Sternocleidomastoid (tissue), 1 donor: ENCODE measurements around the genes AKIP1, ASCL3 and SCUBE2.

GRCh38 chr11:8871435-8871750 is 39.6 kb upstream of the AKIP1 start:
- PRO-cap: bidirectional peak, plus-strand start at chr11:8871486, minus-strand start at chr11:8871343

DNA sequence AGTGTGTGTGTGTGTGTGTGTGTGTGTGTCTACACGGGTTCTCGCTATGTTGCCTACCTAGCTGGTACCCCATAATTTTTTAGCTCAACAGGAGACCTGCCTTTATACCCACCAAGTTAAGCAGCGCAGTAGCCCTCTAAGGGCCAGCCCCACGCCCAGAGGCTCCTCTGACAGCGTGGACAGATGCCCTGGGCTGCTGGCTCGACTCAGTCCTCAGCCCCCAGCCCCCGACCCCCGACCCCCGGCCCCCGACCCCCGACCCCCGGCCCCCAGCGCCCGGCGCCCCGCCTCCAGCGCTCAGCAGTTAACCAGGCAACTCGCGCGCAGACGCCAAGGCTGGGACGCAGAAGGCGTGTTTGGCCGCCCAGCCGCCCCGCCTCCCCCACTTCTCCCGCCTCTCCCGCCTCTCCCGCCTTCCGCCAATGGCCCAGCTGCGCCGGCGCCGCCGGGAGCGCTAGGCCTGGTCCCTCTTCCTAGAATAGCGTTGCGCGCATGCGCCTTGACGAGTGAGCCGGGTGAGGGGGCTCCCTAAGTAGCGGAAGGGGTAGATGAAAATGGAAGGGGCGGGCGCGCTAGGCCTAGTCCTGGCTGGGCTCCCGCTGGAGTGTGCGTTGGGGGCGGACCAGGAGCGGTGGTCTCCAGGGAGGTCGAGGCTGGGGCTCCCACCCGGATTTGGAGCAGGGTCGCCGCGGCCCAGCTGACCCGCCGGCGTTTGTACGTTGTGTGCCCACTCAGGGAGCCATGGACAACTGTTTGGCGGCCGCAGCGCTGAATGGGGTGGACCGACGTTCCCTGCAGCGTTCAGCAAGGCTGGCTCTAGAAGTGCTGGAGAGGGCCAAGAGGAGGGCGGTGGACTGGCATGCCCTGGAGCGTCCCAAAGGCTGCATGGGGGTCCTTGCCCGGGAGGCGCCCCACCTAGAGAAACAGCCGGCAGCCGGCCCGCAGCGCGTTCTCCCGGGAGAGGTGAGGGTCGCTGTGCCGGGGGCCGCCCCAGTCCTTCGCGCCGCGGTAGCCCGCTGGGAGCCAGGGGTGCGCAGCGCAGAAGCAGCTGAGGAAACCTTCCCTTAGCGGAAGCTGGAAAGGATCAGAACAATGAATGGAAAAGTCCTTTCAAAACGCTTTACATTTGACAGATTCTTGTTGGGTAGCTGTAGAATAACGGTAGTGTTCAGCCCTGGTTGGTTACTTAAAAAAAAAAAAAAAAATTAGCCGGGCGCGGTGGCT is at the start of gene AKIP1:
TSS of gene AKIP1 (plus strand) at position 481 of the 1,224 bp plus-strand sequence.
- PRO-cap: bidirectional peak, plus-strand start at position 547 of the sequence, minus-strand start at position 332 of the sequence; bidirectional peak, plus-strand start at position 819 of the sequence, minus-strand start at position 808 of the sequence; bidirectional peak, plus-strand start at position 944 of the sequence, minus-strand start at position 965 of the sequence

DNA sequence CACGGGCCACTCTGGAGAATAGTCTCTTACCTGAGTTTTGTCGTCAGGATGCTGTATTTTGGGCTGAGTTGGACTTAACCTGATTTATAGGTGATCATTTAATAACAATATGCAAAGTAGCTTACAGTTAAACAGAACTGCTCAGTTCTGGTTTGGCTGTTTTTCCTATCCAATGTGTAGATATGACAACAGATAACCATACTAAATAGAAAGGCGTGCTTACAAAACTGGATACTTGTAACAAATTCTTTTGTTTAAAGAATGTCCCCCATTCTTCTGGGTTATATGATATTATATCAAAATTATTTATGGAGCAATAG is at the start of gene ASCL3:
TSS of gene ASCL3 (minus strand) at position 61 of the 320 bp plus-strand sequence.
- PRO-cap: no peak

- PRO-cap: unidirectional peak, minus-strand start at chr11:9019032
These were observed 14.9 kb upstream of the NRIP3 start for GRCh38 chr11:9018756-9019134.

- PRO-cap: no peak
These were observed at the start of gene SCUBE2 for GRCh38 chr11:9090609-9092069. Gene SCUBE2, minus strand, starts transcription at chr11:9091599.

DNA sequence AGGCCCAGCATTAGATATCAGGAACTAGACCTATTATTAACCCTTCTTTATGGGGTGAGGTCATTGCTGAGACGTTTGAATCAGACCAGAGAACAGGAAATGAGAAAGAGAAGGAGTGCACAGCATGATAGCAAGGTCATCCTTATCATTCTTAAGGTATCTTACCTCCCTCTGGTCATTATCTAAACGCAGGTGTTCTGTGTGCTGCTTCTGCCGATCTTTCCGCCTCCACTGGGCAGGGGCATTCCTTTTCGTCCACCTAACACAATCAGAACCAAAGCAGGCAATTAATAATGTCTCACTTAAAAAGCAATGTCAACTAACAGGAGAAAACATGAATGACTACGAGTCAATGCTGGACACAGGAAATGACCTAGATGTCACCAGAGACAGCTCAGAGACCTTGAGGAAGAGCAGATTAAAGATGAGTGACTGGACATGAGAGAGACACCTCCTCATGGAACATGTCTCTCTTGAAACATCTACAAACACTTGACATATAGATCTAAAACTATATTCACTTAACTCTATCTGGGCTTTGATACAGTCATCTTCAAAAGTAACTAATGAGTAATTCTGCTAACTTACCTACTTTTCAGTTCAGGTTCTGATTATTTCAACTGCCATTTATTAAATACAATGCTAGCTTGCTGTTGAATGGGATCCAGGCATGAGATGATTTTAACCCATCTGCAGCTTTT is 78.4 kb upstream of the SCUBE2 start:
- PRO-cap: no peak

- PRO-cap: unidirectional peak, plus-strand start at chr11:9264434; unidirectional peak, plus-strand start at chr11:9264528; unidirectional peak, plus-strand start at chr11:9264584; unidirectional peak, plus-strand start at chr11:9264607; unidirectional peak, minus-strand start at chr11:9264994
These were observed 549 bp downstream of the DENND5A start for GRCh38 chr11:9264361-9265240.

DNA sequence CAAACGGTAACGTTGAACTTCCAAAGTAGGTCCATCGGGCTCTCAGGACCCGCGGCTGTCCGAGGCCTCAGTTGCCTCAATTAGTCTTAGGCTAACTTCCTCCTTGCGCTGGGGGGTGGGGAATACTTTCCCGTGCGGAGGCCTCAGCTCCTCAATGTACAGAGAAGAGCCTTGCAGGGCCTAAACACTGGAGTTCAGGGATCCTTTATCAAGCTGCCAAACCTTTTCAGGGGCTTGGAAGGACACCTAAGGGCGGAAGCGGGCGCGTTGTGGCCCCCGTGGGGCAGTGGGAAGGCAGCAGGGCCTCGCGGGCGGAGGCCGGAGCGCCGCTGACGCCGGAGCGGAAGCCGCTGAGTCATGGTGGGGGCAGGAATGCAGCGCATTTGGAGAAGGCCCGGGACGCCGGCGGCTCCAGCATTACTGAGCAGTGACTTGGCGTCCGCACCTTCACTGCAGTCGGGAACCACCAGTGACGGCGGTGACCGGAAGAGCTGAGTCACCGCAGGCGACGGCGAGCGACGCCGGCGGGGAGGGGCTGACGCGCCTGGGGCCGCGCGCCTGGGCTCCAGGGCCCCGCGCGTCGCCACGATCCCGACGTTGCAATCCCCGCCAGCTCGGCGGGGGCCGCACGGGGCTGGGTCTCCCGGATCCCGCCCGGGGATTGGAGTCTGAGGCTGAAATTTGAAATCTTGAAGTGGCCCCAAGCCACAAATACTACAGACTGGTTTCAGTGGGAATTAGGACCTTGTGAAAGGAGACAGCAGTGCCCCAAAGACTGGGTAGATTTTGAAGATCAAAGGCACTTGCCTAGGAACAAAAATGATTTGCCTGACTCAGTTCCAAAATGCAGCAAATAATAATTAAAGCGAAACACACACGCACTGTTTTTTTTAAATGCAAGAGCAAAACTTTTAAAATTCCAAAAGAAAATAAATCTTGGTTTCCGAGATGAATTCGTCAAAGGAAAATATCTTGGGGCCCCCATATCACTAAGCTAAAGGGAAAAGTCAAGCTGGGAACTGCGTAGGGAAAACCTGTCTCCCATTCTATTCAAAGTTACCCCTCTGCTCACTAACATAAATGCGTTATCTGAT is 20.1 kb upstream of the IPO7 start:
- PRO-cap: bidirectional peak, plus-strand start at position 597 of the sequence, minus-strand start at position 471 of the sequence

DNA sequence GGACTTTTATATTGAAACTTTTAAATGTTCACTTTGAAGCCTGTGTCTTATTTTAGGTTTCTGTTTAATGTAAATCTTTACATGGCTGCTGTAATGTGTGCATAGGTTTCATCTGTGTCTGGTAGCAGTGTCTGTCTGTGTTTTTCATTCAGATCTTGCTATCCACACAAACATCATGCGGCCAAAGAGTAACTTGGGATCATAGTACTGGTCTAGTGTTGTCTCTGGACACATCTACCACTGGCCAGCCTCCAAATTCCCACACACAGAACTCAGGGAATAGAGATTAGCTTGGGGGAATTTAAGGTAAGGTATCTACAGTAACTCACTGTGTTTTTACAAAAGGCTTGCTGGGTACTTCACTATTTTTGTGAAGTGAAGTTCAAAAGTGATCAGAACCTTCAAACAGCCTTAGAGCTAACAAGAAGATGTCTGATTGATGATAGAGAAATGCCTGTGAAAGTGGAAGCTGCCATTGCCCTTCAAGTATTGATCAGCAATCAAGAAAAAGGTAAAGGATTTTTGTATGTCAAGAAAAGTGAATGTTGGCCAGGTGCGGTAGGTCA is 32.0 kb upstream of the ZNF143 start:
- PRO-cap: no peak

- PRO-cap: no peak
These were observed 9.3 kb upstream of the ZNF143 start for GRCh38 chr11:9451595-9451898.

GRCh38 chr11:9529954-9530701 is 43.3 kb upstream of the WEE1 start:
- PRO-cap: no peak

DNA sequence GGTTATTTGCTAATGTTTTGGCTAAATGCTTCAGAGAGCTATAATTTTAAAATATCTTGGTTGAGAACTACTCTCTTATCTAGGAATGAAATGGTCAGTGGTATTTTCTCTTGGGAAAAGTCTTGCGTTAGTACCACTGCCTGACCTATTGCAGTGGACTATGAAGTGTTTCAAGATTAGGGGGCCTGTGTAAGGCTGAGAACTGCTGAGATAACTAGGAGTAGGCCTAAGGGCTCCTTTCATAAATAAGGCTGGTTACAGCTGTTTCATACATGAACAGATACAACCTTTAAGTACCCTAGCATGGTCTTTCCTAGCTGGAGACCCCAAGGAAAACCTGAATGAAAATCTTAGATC is 6.8 kb upstream of the WEE1 start:
- PRO-cap: no peak

- PRO-cap: no peak
These were observed 2.7 kb upstream of the WEE1 start for GRCh38 chr11:9570829-9571016.

DNA sequence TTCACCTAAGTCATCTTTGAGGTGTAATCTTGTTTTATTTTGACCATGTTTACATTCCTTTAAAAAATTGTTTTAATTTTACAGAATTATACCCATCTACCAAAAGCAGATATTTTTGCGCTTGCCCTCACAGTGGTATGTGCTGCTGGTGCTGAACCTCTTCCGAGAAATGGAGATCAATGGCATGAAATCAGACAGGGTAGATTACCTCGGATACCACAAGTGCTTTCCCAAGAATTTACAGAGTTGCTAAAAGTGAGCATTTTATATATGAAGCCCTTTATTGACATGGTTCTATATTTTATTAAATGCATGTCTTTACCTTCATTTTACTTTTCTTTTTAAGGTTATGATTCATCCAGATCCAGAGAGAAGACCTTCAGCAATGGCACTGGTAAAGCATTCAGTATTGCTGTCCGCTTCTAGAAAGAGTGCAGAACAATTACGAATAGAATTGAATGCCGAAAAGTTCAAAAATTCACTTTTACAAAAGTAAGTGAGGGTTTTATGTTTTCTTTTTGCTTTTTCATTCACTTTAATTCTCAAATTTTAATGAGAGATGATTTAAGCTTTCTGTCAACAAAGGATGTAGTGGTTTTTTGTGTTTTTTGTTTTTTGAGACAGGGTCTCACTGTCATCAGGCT is 13.0 kb downstream of the WEE1 start:
- PRO-cap: no peak

DNA sequence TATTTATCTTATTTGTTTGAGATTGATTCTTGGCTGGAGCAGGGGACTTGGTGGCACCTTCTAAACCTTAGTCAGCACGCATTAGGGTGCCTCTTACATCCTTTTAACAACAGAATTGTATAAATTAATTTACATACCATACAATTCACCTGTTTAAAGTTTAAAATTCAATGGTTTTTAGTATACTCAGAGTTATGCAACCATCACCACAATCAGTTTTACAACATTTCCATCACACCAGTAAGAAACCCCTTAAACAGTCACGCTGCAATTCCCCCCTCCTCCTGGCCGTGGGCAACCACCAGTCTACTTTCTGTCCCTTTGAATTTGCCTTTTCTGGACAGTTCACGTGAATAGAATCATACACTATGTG is 20.2 kb upstream of the SWAP70 start:
- PRO-cap: no peak

GRCh38 chr11:9711224-9711932 is 47.5 kb downstream of the SWAP70 start:
- PRO-cap: no peak

- PRO-cap: no peak
These were observed 96.3 kb downstream of the SWAP70 start for GRCh38 chr11:9760095-9760662.

- PRO-cap: no peak
These were observed 74.5 kb downstream of the SBF2 start for GRCh38 chr11:10219473-10219911.

GRCh38 chr11:10307924-10308505 is 3.1 kb downstream of the ADM start:
- PRO-cap: bidirectional peak, plus-strand start at chr11:10308192, minus-strand start at chr11:10308158

DNA sequence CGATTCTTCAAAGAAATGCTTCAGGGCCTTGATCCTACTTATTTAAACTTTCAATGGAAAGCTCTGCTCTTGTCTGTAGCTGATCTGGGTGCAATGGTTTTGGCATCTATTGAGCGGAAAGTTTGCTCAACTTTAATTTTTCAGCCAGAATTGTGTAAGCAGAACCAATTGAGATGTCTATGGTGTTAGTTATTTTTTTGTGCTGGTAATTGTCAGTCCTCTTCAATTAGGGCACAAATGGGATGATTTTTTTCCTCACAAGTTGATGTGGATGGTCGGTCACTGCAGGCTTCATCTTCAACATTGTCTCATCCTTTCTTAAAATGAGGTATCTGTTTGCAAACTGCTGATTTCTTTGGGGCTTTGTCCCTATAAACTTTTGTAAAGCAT is 67.5 kb downstream of the ADM start:
- PRO-cap: no peak